ENCODE data around the genes ACSL1 and ANKRD37.

- RAMPAGE, long total RNA = no peak
- RRBS = no CpG with 5 or more reads among the region's 5 CpGs
These were observed 12.5 kb upstream of the CENPU start for GRCh38 chr4:184746271-184746923.

DNA sequence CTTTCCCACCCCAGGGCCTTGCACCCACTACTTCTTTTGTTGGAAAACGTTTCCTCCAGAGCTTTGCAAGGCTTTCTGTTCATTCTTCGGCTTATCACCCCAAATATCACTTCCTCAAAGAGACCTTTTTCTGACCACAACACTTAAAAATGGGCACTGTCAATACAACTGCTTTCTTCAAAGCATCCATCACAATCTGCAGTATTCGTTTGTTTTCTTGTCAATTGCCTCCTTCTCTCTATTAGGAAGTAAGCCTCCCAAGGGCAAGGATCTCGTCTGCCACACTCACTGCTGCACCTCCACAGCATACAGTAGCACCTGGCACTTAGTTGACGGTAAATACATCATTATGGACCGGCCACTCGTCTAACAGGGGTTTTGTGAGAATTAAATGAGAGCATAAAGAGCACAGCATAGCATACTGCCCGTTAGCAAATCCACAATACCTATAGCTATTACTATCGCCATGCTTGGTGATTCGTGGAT, 17.8 kb upstream of the CENPU start:
- RAMPAGE, long total RNA = no peak
- RRBS = no CpG with 5 or more reads among the region's 10 CpGs

DNA sequence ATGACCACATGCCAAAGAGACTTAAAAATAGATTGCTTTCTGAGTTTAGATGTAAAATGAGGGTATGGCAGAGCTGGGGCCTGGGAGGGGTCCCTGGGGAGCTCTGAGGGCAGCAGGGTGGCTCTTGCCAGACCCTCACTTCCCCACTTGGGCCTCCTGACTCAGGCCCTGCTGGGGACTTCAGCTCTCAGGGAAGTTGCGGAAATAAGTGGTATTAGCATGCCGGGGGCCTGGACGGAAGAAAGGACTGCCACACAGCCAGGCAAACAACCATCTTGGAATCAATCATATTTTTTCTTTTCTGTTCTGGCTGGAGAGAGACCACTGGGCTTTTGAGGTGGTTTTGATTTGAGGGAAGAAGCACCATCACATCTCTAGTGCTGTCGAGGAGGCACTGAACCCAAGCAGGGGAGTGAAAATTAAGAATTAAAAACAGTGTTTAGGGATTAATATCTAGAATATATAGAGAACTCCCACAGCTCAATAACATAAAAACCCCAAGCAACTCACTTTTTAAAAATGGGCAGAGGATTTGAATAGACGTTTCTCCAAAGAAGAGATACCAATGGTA, 19.1 kb upstream of the CENPU start:
- RAMPAGE, long total RNA = no peak
- RRBS = no CpG with 5 or more reads among the region's 5 CpGs

- RAMPAGE, long total RNA = no peak
- RRBS = no CpG with 5 or more reads among the region's 7 CpGs
These were observed 40.1 kb upstream of the CENPU start for GRCh38 chr4:184773934-184774519.

- RAMPAGE, long total RNA = no peak
- RRBS = no CpG with 5 or more reads among the region's 12 CpGs
These were observed 42.6 kb upstream of the CENPU start for GRCh38 chr4:184776296-184777027.

DNA sequence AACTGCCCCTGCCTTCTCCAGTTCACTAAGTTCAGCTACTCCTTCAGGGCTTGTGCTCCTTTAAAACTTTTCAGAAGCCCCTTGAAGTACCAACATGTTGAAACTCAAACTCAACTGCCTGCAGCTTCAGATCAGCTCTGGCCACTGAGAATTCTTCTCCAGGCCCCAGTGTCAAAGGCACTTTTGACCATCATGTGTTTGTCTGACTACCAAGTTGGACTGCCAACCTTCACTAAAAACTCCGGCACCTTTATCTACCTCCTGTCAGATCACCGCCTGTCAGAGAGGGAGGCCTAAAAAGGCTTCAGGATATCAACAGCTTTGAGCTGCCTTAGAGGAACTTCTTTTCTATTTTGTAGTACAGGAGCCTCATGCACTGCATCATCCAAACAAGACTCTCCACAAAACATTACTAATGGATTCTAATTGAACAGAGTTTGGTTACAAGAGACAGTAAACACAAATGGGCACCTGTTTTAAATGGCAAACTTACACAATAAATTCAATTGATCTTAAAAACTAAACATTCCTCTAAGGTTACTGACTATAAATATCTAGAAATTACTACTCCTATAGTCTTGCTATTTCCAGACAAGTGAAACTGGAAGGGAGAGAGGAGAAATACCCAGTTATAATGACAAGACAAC, 2.7 kb downstream of the ACSL1 start:
- RAMPAGE, long total RNA = no peak
- RRBS = no CpG with 5 or more reads among the region's 2 CpGs

- RAMPAGE, long total RNA = no peak
- RRBS = 1% methylated on average over 28 of the region's 65 CpGs
These were observed at the start of gene ACSL1 for GRCh38 chr4:184825863-184826311. Gene ACSL1, minus strand, starts transcription at chr4:184825968.

- RAMPAGE, long total RNA = no peak
- RRBS = no CpG with 5 or more reads among the region's 11 CpGs
These were observed 13.0 kb upstream of the ACSL1 start for GRCh38 chr4:184838610-184839352.

GRCh38 chr4:184850241-184850695, 24.5 kb upstream of the ACSL1 start:
- RAMPAGE, long total RNA = no peak
- RRBS = no CpG with 5 or more reads among the region's 8 CpGs

GRCh38 chr4:184854607-184855132, 28.9 kb upstream of the ACSL1 start:
- RAMPAGE, long total RNA = no peak
- RRBS = no CpG with 5 or more reads among the region's 7 CpGs

DNA sequence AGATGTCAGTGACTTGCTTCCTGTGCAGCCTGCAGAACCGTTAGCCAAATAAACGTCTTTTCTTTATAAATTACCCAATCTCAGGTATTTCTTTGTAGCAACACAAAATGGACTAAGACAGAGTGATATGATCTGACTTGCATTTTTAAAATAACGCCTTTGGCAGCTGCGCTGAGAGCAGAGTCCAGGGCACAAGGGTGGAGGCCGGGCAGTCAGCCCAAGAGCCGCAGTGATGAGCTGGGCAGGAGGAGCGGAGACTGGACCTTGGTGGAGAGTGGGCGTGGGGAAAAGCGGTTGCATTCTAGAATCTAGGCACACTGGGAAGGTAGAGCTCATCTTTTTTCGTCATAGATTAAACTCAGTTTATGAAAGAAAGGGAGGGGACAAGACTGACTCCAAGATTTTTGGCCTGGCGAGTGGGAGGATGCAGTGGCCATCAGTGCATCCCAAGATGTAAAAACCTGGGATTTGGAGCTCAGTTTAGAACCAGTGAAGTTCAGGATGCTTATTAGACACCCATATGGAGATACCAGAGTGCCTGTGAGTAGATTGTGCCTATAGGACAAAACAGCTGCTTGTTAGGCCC, 56.6 kb upstream of the ACSL1 start:
- RAMPAGE, long total RNA = no peak
- RRBS = no CpG with 5 or more reads among the region's 11 CpGs

DNA sequence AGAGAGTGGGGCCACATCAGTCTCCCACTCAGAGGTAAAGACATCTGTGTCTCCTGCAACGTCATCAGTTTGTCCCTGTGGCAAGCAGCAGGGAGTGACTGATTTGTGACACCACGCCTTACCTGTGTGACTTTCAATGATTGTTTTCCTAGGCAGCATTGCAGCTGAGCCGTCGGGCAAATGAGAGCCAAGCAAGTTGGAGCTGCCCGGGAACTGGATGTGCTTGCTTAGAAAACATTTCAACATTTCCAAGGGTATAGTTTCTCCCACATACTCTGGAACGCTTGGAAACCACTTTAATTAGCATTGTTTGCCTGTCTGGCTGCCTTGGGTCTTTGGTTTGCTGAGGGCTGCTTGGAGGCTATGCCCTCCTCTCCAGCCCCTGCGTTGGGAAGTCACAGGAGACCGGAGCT, 29.6 kb upstream of the HELT start:
- RAMPAGE, long total RNA = no peak
- RRBS = no CpG with 5 or more reads among the region's 8 CpGs

DNA sequence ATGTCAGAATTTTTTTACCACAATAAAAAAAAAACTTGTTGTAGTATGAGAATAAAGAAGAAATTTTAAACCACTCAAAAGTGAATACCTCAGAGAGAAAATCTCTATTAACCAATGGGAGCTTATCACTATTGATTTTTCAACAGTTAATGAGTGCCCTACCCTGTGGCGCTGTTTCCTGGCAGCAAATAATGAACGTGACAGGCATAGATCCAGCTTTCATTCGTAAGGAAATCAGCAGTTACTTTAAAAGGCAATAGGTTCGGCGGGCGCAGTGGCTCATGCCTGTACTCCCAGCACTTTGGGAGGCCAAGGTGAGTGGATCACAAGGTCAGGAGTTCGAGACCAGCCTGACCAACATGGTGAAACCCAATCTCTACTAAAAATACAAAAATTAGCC, 32.6 kb upstream of the SLC25A4 start:
- RAMPAGE, long total RNA = no peak
- RRBS = no CpG with 5 or more reads among the region's 7 CpGs

DNA sequence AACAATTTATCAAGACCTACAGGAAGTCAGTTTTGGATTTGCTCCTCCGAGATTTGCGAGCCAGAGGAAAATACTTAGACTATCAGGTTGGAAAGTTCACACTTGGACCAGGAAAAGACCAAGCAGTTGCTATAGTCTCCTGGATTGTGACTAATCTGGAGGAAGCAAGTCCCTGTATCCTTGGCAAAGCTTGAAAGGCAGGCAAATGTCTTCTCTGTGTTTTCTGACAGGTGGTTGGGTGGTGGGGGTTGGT, 5.5 kb downstream of the SLC25A4 start:
- RAMPAGE, long total RNA = no peak
- RRBS = no CpG with 5 or more reads among the region's 2 CpGs

GRCh38 chr4:185204669-185205111, 890 bp upstream of the CFAP97 start:
- RAMPAGE, long total RNA = no peak
- RRBS = no CpG with 5 or more reads among the region's 3 CpGs

DNA sequence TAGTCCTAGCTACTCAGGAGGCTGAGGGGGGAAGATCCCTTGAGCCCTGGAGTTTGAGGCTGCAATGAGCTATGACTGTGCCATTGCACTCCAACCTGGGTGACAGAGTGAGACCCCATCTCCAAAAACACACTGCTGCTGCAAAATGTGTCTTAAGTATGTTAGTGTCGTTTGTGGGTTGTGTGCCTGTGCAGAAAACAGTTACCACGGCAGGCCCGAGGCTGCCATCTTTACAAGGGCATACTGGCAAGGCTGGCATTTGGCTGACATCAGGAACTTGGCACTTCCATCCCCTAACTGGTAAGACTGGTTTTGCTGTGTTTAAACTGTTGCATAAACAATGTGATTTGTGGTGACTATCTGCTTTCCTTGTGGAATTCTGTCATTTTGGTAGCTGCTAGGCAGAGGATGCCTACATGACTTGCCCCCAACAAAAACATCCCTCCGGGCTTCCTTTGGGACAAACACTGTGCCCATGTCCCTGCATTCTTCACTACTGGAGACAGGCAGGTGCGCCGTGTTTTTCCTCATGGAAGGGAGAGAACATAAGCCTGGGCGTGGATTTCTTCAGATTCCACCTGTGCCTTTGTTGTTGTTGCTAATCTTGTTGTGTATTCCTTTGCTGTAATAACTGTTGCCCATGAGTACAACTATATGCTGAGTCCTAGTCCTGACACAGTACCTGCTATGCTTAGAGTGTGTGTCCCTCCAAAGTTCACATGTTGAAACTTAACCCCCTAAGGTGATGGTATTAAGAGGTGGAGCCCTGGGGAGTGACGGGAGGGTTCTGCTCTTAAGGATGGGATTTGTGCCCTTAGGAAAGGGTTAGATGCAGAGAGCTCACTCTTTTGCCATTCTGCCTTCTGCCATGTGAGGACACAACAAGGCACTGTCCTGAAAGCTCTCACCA, 12.1 kb downstream of the LRP2BP start:
- RAMPAGE, long total RNA = no peak
- RRBS = no CpG with 5 or more reads among the region's 8 CpGs

DNA sequence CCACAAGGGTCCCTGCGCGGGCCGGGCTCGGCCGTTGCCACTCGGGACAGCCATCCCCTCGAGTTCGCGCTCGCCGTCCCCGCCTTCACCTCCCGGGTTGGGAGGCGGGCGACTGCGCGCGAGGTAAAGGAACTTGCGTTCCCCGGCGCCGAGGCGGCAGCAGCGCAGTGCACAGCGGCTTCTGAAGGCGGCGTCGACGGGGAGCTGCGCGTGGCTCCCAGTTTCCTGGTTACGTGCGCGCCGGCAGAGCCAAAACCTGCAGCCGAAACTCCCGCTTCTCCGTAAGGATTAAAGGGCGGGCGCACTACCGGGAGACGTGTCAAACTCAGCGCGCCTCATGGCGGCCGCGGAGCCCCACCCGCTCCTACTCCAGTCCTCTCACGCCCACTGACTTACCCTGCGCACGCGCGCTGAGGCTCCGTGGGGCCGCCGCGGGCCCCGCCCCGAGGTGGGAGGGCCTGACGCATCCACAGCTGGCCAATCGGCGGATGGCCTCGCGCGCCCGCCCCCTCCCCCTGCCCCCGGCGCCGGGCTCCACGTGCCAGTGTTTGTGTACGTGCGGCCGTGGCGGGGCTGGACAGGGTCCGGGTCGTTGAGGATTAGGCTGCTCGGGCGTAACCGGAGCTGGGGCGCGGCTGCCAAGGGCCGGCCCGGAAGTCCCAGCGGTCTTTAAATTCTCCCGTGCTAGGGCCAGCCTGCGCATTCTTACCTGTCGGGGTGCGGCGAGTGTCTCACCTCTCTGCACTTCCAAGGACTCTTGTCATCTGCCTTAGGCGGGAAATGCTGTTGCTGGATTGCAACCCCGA, at the start of gene ANKRD37:
ANKRD37 (plus strand) TSS at position 698 of the 806 bp plus-strand sequence.
- RAMPAGE, long total RNA = no peak
- RRBS = under 1% methylated on average over 39 of the region's 91 CpGs

GRCh38 chr4:185424802-185425129, 998 bp downstream of the UFSP2 start:
- RAMPAGE, long total RNA = no peak
- RRBS = no CpG with 5 or more reads among the region's 3 CpGs

GRCh38 chr4:185539685-185540074, 4.4 kb upstream of the PDLIM3 start:
- RAMPAGE, long total RNA = no peak
- RRBS = no CpG with 5 or more reads among the region's 6 CpGs

- RAMPAGE, long total RNA = no peak
- RRBS = no CpG with 5 or more reads among the region's 4 CpGs
These were observed 92.8 kb downstream of the SORBS2 start for GRCh38 chr4:185719134-185719600.